A375 (cell line): ENCODE measurements around a stretch of chr22.

DNA sequence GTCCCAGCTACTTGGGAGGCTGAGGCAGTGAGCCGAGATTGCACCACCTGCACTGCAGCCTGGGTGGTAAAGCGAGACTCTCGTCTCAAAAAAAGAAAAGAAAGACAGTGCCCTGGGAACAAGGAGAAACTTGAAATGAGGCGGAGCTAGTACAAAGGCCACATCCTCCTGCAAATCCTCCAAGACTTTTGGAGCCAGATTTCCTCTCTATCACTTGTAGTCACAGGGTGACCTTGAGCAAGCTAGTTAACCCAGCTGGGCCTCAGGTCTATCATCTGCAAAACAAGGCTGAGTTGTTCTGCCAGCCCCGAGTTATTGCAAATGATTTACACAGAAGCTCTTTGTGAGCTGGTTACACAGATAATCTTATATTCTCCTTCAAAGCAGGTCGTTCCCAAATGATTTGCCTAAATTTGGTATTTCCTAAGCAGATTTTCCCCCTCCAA is 1.9 kb downstream of the ANKRD54 start:
- RAMPAGE, long total RNA = no peak

DNA sequence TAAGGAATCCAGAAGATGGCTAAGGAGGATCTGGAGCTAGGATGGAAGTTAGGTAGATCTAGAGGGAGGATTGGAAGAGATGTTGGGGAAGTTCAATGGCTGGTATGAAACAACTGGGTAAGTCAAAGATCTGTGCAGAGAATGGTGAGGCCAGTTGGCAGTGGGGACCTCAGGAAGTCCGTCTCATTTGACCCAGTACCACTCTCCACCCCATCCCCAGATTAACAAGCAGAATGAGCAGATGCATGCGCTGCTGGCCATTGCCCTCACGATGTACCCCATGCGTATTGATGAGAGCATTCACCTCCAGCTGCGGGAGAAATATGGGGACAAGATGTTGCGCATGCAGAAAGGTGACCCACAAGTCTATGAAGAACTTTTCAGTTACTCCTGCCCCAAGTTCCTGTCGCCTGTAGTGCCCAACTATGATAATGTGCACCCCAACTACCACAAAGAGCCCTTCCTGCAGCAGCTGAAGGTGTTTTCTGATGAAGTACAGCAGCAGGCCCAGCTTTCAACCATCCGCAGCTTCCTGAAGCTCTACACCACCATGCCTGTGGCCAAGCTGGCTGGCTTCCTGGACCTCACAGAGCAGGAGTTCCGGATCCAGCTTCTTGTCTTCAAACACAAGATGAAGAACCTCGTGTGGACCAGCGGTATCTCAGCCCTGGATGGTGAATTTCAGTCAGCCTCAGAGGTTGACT is 28.4 kb downstream of the EIF3L start:
- RAMPAGE, long total RNA = no peak

DNA sequence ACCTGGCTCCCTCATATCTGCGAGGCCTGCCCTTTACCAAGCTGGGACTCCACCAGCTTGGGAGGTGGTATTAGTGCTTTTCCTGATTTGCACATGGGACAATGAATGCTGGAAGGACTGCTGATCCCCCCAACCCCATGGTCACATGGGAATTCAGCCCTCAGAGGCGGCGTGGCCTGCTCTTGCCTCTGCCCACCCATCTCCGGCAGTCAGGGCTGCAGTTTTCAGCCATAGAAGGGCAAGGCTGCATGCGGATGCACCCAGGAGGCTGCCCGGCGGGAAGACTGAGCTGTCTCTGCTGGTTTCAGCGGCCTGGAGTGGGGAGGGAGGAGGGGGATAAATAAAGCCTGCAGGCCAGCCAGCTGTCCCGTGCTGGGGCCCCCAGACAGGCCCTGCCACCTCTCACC is 4.7 kb downstream of the MICALL1 start:
- RAMPAGE, long total RNA = no peak

- RAMPAGE, long total RNA = no peak
Measured at GRCh38 chr22:37924336-37924791, 18.3 kb downstream of the MICALL1 start.

GRCh38 chr22:37932325-37932910 is 21.0 kb downstream of the C22orf23 start:
- RAMPAGE, long total RNA = no peak

DNA sequence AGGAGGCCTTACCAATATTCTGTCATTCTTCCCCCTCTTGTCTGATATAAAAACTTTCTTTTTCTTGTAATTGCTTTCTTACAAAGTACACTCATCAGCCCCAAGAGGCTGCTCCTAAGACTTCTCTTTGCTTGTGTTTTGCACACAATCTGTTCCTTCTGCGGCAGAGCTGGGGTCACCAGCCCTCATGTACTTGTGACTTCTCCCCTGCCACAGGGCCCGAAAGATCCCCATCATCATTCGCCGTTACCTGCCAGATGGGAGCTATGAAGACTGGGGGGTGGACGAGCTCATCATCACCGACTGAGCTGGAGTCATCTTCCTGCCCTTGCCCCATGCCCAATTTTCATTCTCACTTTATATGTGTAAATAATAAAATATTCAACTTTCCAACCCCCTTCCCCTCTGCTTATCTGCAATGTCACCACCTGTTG is 13.9 kb downstream of the POLR2F start:
- RAMPAGE, long total RNA = no peak

- RAMPAGE, long total RNA = no peak
Measured at GRCh38 chr22:38039038-38039410, 18.2 kb upstream of the PICK1 start.

GRCh38 chr22:38088533-38089320 is 4.7 kb upstream of the SLC16A8 start:
- RAMPAGE, long total RNA = start-site peak on the minus strand at chr22:38088917-38089038, 32 and 48 reads in 2 replicates

- RAMPAGE, long total RNA = no peak
Measured at GRCh38 chr22:38111325-38112319, 1.1 kb upstream of the BAIAP2L2 start.

DNA sequence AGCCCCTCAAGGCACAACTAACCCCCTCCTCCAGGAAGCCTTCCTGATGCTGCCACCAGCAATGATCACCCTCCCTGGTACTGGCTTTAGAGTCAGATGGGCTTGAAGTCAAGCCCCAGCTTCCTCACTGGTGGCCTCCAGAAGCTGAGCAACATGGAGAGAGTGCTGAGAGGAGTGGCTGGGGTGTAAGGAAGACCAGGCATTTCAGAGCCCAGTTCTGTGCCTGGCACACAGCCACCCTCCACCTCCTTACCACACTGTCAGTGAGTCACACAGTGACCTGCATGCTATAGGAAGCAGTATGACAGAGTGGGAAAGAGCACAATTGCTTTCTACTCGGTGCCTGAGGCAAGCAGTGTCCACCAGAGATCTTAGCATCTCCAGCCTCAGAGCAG is 24.8 kb upstream of the BAIAP2L2 start:
- RAMPAGE, long total RNA = no peak

DNA sequence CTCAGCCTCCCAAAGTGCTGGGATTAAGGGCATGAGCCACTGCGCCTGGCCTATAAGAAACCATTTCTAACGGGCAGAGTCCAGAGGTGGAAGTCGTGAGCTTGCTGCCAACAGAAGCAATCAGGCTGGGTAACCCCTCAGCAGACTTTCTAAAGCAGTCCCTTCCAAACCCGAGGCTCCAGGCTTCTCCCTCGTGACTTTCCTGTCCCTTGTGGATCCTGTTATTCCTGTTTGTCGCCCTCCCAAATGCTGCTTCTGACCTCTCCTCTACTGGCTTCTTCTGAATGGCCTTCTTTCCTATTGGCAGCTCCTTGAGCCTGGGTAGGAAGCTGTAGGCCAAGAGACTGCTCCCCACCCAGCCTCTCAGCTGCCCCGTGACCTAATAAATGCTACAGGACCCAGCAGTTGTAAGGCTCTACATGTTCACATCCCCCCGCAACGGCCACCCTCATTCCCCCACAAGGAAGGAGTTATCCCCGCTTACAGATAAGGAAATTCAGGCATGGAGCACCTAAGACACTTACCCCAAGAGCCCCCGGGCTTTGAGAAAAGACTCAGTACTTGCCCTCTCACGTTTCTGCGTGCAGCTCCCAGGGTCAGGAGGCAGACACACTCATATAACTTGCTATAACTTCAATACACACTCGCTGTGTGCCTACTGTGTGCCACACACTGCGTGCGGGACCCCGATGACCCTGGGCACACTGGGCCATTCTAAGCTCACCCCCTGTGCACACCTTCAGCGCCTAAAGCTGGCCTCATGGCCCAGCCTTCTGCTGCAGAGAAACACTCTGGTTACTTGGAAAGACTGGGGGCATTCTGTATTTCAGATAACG is 35.2 kb downstream of the MAFF start:
- RAMPAGE, long total RNA = no peak

GRCh38 chr22:38270544-38271197 is 2.1 kb downstream of the TMEM184B start:
- RAMPAGE, long total RNA = no peak

DNA sequence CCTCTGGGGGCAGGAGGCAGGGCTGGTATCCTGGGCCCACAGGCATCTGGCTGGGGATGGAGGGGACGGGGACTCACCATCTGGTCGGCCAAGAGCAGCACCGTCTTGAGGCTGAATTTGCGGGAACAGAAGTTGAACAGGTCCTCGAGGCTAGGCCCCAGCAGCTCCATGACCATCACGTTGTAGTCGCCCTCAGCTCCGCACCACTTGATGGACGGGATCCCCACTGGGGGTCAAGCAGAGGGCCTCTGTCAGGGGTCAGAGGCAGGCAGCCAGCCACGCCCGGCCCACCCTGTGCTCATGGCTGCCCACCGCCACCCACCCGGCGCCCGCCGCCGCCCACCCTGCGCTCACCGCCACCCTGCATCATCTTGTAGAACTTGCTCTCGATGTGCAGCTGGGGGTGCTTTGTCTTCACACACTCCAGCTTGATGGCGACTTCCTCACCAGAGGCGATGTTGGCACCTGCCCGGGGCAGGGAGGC is 14.4 kb downstream of the CSNK1E start:
- RAMPAGE, long total RNA = no peak

- RAMPAGE, long total RNA = no peak
Measured at GRCh38 chr22:38311215-38311654, 6.0 kb downstream of the CSNK1E start.

- RAMPAGE, long total RNA = no peak
Measured at GRCh38 chr22:38490069-38490349, 16.1 kb downstream of the DDX17 start.

- RAMPAGE, long total RNA = no peak
Measured at GRCh38 chr22:38688692-38689361, 7.1 kb downstream of the TOMM22 start.

DNA sequence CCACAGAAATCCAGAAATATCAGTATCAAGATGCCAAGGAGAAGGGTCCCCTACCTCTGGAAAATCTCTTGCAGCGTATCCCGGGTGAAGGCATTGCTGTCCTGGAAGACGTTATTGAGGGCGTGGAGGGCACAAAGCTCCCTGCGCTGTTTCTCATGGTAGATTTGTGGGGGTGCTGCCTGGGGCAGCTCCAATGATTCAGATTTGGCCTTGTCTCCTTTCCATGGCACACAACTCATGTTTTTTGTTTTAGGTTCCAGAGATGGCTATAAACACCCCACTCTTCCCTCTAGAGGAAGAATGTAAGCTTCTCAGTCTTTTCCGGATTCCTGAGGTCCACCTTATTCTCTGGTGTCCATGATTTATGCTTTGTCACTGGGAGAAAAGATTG is 999 bp downstream of the JOSD1 start:
- RAMPAGE, long total RNA = no peak

DNA sequence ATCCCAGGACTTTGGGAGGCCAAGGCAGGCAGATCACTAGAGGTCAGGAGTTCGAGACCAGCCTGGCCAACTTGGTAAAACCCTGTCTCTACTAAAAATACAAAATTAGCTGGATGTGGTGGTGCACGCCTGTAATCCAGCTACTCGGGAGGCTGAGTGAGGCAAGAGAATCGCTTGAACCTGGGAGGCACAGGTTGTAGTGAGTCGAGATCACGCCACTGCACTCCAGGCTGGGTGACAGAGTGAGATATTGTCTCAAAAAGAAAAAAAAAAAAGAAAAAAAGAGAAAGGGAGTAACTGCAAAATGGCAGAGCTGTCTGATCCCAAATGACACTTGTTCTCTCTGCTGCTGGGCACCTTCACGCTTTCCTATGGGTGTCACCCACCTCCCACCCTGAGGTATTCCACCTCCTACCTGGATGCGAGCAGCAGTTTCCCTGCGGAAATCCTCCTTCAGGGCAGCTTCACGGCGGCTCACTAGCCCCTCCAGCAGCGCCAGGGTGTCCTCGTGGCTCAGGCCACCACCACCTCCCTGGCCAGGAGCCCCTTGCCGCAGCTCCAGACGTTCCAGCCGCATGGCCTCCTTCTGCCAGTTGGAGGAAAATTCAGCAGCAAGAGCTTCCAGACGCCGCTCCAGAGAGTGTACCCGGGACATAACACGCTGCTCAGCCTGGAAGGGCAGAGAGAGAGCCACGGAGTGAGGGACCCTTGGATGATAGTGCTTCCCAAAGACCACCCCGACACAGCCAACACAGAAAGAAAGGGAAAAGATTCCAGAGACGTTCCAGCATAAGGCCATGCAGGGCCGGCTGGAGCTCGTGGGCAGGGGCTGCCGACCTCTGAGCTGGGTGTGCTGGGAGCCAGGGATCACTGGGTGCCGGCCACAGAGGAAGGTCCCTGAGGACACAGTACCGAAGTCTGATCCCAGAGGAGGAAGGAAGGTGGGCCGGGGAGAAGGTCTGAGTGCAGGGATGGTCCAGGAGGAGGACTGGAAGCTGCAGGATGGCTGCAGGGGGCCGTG is 13.6 kb downstream of the SUN2 start:
- RAMPAGE, long total RNA = no peak

GRCh38 chr22:38816725-38817051 is 22.7 kb upstream of the DNAL4 start:
- RAMPAGE, long total RNA = no peak

DNA sequence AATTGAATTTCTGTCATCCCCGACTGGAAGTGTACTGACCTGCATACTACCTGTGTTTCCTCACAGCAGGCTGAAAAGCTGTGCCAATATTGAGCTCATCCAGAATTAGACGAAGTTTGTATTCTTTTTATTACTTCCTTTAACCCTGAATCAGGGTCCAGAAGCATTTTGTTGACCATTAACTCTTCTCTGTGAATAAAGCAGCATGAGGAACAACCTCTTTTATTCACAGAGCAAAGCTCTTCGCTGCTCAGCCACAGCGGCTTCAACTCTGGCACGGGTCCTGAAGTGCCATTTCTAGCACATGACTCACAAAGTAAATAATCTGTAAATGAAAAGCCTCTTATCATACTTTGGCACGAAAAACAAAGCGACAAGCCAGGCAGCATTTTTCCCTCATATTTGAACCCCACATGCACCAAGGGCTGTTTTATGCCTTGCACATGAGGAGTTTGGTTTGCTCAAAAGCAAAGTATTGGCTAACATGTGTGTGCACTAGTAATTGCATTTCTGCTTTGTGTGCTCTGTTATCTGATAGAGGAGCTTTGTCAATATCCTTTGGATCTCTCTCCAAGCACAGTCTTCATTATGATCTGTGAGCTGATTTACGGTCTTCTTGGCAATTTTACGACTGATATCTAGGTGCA is 33.0 kb upstream of the APOBEC3A start:
- RAMPAGE, long total RNA = no peak